Hepatocyte (in vitro differentiated cells and primary cell): ENCODE measurements around a stretch of chr11.

DNA sequence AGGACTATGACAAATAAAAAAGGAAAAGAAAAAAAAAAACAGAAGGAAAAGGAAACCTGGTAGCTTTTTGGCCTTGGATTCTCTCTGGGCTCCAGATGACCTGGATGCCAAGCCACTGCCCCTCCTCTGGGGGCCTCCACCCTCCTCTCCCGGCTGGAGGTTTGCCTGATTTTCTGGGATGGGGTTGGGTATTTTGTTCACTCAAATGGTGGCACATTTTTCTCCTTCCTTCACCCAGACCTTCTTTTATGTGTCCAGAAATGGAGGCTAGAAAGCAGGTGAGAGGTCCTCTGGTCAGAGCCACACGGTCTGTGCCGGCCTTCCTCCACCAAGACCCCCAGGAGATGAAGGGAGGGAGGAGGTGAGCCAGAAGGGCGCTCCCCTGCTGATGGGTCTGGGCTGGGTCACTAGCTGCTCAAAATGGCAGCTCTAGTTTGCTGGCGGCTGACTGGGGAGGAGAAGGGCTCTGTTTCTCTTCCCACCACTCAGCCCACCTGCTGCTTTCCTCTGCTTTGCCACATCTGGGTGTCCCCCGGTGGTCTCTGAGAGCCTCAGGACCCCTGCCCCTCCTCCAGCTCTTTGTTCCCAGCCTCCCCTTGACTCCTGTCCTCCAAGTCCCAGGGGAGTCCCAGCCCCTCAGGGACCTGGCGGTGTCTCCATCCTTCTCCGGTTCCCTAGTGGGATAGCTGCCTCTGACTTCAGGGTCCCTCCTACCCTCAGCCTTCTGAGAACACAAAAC, 45.4 kb upstream of the NNMT start:
- RAMPAGE, long total RNA: no peak
- RRBS: no CpG with 5 or more reads among the region's 8 CpGs

DNA sequence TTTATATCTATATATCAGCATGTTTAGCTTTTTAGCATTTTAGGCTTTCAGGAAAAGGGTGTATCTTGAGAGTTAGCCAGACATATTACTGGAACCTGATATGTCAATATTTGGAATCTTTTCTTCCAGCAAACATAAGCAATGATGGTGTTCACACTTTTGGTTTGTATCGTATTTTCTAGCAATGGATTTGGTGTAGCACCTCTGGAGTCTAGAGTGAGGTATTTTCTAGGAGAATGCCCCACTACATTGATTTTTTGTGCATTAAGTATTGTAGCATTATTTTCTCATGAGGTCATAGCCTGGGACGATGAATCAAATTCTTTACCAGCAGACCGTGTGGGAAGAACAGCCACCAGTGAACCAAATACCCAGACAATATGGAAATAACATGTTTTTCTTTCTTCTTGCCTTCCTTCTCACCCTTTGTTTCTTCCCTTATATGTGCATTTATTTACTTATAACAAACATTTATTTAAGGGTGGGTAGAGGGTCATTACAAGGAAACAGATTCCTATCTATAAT, 3.9 kb upstream of the NNMT start:
- RAMPAGE, long total RNA: no peak
- RRBS: no CpG with 5 or more reads among the region's 3 CpGs

- RAMPAGE, long total RNA: no peak
- RRBS: no CpG with 5 or more reads among the region's 5 CpGs
Observed at GRCh38 chr11:114797204-114797616, 118.9 kb downstream of the NXPE2 start.

GRCh38 chr11:115168159-115168830, 335.9 kb downstream of the CADM1 start:
- RAMPAGE, long total RNA: no peak
- RRBS: no CpG with 5 or more reads among the region's 9 CpGs

DNA sequence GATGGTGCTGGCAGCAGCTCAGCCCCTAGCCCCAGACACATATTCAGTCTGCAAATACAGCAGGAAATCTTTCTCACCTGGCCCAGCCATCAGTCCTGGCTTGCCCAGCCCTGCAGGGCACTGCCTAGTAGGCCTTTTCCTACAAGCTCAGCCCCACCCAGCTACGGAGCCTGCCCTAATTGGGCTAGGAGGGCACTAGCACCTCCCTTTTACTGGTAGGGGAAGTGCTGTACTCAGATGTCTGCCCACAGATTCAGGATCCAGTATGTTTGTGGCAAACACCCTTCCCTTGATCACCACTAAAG, 257.1 kb upstream of the CADM1 start:
- RAMPAGE, long total RNA: no peak
- RRBS: no CpG with 5 or more reads among the region's 1 CpG

DNA sequence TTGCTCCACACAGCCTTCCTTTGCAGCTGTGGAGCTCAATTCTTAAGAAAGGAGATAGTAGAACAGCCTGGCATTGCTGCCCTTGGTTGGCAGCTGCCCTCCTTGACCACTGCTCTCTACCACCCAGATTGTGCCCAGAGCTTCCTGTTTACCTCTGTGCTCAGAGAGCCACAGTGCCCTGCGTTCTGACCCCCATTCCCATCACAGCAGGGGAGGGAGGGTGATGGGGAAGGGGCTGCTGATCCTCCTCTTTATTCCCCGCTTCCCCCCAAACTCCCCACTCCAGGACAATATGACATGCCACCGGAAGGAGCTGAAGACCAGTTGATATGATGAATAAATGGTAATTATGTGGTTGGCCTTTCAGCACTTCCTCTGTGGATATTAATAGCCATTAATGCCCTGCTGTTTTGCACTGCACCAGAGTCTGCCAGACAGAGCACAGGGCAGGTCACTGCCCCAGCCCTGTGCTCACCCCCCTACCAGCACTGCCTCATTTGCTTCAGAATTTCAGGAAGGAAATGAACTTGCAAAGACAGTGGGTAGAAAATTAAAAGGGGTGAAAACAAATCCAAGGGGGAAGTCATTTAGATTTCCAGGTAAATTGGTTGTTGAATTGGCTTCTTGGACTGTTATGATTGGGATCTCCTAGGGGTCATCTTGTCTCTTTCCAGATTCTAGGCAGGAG, 426.9 kb upstream of the CADM1 start:
- RAMPAGE, long total RNA: no peak
- RRBS: no CpG with 5 or more reads among the region's 3 CpGs

DNA sequence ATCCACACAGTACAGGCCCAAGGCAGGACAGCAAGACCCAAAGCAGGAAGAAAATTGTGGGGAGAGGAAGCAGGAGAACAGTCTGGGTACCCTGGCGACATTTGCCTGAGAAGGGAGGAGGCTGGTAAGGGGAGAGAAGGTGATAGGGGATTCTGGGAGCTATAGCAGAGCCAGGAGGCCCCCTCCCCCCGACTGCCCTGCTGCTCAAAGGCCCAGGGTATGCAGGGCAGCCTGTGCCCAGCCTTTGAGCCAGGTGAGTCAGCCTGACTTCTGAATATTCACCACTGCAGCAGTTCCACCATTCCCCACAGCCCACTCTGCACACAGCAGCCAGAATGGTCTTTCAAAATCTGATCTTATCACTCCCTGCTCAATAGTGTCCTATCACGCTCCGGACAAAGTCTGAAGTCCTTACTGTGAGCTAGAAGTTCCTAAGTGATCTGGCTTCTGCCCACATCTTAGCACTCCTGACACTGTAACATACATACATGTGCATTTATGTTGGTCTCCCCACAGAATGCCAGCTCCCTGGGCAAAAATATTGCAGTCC, 111.8 kb downstream of the BUD13 start:
- RAMPAGE, long total RNA: no peak
- RRBS: no CpG with 5 or more reads among the region's 4 CpGs

DNA sequence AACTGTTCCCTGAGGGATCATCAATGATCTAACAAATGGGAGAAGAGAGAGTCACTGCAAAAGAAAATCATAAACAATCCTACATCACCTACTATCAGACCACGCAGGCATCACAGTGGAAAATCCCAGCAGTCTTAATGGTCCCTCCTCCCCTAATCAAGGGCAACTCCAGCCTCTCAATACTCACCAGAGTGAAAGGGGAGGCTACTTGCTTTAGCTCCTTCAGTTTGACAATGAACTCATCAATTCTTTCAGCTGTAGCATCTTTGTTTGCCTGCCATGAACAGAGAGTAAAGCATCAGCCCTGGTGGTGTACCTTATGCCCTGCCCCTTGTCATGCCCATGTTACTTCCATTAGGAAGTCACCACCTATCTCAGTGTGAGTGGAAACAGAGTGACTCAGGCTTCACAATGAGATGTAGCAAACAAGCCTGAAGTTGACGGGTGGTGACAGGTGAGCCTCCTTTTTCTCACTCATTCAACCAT, 2.2 kb downstream of the ZPR1 start:
- RAMPAGE, long total RNA: no peak
- RRBS: no CpG with 5 or more reads among the region's 2 CpGs

DNA sequence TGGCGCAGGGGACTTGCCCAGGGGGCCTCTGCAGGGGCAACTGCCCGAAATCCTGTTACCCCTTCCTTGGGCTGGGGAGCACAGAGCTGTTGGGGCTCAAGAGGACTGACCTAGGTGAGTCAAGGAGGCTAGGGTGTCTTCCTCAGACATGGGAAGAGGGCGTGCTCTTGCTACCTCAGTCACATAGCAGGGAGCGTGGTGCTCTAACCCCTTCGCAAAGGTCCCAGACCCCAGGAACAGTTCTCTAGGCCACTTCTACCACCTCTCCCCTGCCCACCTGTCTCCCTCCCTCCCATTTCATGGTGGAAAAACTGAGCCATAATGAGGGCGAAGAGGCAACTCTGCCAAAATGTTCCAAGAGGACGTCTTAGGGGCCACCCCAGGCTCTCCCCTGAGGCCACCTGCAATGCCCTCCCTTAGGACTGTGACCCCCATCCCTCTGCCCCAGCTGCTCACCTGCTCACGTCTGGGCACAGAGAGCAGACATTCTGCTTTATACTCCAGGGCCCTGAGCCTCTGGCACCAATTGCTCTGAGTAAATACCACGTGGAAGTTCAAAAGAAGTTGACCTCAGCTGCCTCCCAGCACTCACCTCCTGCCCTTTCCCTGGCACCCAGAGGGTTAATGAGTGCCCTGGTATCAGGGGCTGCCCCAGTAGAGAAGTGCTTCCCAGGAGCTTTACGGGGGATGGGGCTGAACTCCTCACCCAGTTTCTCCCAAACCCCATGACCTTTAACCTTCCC, 416 bp upstream of the APOA5 start:
- RAMPAGE, long total RNA: no peak
- RRBS: no CpG with 5 or more reads among the region's 10 CpGs

DNA sequence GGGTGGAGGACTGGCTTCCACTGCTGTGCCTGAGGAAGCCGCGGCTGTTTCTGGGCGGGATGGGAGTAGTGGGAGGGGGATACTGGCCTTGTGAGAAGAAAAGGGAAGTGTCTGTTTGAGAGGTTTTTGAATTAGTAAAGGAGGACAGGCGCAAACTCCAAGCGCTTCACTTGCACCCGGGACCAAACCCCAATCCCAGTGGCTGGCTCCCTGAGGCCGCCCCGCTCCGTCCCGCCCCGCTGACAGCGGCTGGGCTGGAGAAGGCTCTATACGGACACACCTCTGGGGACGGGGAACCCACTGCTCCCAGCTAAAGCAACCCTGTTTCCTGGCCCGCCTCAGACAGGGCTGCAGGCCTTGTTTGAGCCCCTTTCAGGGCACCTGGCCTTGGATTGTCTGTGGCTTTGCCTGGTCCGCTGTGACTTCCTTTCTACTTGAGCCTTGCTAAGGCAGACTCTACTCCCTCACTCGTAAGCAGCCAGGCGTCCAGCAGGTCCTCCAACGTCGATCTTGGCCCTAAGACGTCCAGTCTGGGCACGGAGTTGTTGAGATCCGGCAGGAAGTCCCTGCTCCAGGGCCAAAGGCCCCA, 2.2 kb downstream of the APOA1 start:
- RAMPAGE, long total RNA: no peak
- RRBS: no CpG with 5 or more reads among the region's 23 CpGs

- RAMPAGE, long total RNA: no peak
- RRBS: no CpG with 5 or more reads among the region's 7 CpGs
Observed at GRCh38 chr11:116843796-116844532, 6.5 kb upstream of the APOA1 start.

DNA sequence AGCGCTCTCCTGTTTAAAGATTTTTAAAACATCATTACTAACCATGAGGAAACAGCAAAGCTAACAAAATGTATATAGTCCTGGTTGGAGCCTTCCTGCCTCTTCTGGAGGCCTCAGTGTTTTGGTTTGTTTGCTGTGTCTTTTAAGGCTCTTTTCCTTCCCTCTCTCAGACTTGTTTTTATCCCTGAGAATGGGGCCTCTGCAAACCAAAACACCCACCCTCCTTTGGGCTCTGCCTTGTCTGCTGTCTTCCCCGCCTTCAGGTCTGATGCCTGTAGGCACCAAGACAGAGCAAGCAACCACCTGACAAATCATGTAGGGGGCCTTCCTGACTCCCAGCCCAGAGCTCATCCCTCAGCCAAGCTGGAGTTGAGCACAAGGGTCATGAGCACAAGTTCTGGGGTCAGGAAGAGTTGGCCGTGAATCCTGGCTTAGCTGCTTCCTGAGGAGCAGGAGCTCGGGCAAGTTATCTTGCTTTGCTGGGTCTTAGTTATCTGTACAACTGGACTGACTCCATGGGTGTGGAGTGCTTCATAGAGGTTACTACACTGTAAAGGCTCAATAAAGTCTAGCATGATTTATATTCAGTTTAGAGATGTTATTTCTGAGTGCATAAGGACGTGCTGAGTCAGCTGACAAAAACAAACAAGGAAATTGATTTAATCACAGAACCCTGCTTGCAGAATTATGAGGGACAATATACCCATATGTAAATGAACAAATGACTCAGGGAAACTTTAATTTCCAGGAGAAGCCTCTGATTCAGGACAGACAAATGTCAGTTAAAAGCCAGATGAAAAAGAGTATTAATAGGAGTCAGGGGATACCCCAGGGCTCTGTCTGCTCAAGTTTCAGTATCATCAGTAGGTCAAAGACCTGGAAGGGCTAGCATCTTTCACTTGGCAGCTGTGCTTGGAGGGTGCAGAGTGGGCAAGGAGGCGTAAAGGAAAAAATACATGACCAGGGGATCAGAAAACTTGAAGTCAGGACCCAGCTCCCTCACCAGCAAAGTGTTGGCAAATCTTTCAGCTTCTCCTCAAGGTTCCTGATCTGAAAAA, 15.0 kb upstream of the APOA1 start:
- RAMPAGE, long total RNA: no peak
- RRBS: no CpG with 5 or more reads among the region's 6 CpGs

- RAMPAGE, long total RNA: no peak
- RRBS: no CpG with 5 or more reads among the region's 6 CpGs
Observed at GRCh38 chr11:116979750-116980537, 118.3 kb downstream of the SIK3 start.

DNA sequence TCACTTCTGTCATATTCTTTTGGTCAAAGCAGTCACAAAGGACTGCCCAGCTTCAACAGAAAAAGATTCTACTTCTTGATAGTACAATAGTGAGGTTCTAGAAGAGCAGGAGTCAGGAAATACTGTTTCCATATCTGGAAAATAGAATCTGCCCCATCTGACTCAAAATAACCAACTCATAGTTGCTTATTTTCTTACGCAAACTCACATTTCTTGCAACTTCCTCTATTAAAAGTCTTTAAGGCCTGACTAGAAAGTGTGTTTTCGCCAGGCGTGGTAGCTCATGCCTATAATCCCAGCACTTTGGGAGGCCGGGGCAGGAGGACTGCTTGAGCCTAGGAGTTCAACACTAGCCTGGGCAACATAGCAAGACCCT, 116.8 kb downstream of the SIK3 start:
- RAMPAGE, long total RNA: no peak
- RRBS: no CpG with 5 or more reads among the region's 4 CpGs

DNA sequence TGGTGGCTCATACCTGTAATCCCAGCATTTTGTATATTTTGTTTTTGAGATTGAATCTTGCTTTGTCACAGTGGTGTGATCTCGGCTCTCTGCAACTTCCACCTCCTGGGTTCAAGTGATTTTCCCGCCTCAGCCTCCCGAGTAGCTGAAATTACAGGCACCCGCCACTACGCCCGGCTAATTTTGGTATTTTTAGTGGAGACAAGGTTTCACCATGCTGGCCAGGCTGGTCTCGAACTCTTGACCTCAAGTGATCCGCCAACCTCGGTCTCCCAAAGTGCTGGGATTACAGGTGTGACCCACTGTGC, 69.4 kb downstream of the SIK3 start:
- RAMPAGE, long total RNA: no peak
- RRBS: no CpG with 5 or more reads among the region's 9 CpGs

DNA sequence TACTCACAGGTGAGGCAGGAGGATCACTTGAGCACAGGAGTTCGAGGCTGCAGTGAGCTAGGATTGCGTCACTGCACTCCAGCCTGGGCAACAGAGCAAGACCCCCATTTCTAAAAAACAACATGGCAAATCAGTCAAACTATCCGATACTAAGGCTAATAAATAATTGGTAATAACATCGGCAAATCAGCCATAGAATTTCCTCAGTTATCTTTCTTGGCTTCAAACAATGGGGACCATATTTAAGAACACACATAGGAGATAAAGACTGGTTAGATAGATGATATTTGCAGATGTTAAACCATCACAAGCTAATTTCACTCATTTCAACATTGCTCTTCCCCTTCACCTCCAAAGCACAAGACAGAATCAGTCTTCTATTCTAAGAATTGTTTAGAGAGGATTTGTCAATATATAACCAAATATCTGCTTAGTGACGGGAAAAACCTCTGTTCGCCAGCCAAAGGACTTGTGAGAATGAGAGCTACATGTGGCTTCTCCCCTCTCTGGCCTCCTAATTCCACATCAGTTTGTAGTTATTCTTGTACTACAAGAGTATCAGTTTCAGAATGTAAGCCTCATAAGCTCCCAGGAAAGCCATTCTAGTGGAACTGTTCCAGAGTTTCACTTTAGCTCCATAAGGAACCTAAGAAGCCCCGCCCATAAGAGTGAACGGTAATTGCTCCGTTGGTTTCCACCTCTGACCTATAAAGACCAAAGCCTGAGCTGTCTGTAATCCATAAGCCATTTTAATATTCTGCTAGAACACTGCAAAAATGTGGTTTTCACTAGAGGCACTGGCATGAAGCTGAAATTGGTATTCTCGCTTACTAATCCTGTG, 53.2 kb downstream of the SIK3 start:
- RAMPAGE, long total RNA: no peak
- RRBS: no CpG with 5 or more reads among the region's 10 CpGs

DNA sequence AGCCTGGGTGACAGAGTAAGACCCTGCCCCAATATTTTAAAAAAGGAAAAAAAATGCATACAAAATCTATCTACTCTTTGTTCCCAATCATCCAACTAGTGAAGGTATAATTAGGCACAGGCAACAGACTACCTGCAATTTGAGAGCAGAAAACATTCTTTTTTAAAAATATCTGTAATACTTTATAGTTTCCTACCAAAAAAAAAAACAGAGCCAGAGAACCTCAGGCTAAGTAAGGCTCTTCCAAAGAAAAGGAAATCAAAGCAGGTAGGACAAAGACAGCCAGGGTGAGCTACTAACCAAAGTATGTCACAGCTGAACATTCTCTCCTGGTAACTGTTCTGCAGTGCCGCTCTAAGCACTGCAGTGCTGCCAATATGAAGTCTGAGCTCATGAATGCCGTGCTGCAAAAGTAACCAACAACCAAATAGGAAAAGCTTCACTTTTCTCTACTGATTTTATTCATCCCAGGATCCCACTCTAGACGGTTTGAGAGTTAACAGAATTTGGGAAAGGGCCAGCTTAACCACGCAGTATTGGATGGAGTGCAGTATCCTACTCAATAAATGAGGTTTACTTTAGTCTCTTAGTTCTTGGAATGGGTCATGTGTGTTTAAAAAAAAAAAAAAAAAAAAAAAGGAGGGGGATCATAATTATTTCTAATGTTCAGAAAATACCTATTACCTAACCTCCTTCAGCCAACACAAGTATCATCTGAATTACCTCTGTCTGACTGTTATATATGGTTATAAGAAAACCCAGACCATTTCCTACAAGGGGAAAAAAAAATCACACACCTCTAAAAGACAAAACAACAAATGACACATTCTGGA, 3.4 kb downstream of the SIK3 start:
- RAMPAGE, long total RNA: no peak
- RRBS: no CpG with 5 or more reads among the region's 4 CpGs

DNA sequence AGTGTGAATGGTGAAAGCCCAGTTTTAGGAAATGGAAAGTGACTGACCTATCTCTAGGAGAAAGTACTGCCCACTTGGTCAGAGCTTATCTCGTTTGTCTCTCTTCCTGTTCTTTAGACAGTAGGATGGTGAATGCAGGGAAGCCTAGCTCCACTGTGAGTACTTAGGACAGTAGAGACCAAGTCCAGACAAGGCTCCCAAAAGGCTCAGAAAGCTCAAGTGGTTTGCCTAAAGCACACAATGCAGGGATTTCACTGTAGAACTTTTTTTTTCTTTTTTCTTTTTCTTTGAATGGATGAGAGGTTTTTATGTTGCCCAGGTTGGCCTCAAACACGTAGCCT, 5.3 kb upstream of the SIDT2 start:
- RAMPAGE, long total RNA: no peak
- RRBS: no CpG with 5 or more reads among the region's 2 CpGs

DNA sequence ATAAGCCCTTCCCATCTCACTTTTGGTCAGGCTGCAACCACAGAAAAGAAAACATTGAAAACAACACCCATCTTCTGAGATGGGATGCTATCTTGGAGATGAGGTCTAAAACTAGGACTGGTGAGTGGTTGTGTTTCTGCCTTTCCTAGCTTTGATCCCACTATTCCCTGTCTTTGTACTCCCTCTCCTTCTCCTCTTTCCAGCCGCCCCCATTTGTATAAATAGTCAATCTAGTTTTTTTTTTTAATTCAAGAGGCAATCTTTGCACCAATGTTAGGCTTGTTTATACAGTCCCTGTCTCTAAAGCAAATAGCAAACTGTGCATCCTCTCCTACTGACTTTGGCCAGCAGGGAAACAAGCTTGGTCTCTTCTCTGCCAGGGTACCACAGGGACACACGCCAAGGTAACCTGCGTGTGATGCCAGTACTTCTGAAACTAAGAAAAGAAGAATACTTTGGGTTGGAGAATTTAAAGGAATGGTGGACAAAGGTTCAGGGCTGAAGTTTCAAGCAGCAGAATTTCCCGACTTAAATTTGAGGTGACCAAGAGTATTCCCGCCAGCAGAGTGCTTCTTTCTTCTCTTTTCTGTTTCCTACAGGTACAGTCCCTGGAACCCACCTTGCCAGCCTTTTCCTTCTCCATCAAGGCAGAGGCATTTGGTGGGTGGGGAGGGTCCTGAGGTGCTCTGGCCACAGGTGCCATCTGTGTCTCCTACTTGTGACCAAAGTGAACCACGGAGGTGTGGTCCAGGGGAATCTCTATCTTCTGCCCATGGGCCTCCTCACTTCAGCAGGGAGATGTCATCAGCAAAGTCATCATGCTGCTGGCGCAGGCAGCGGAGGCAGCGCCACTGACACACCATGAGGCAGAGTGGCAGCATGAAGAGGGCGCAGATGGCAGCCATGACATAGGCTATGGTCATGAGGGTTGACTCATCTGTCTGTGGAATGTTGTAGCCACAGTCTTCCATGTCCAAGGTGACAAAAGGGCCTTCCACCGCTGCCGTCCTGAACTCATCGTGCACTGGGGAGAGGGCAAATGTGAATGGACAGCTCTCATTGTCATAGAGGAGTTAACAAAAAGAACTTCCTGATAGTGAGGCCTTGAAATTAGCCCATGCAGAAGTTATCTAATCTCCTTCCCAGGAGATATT, 26.9 kb downstream of the BACE1 start:
- RAMPAGE, long total RNA: no peak
- RRBS: no CpG with 5 or more reads among the region's 13 CpGs

DNA sequence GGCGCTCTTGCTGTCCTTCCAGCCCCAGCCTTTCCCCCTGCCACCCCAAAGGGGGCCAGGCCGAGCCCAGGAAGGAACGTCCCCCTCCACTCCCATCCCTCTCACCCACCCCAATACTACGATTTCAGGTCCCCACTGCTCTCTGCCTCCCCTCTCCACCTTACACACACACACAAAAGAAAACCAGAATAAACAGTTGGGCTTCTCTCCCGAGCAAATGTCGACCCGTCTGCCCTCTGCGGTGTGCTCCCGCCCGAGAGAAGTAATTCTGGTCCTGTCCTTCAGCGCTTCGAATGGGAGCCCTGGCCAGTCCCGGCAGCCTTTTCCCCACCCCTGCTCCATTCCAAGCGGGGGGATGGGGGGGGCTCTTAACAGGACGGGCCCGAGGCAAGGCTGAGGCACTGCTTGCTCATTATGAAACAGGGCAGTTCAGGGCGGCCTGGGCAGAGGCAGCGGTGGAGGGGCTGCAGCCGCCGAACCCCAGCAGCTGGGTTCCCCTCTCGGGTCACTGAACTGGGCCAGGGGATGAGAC, 15.9 kb downstream of the BACE1 start:
- RAMPAGE, long total RNA: no peak
- RRBS: no CpG with 5 or more reads among the region's 21 CpGs